ENCODE measurements around a stretch of chr1.

DNA sequence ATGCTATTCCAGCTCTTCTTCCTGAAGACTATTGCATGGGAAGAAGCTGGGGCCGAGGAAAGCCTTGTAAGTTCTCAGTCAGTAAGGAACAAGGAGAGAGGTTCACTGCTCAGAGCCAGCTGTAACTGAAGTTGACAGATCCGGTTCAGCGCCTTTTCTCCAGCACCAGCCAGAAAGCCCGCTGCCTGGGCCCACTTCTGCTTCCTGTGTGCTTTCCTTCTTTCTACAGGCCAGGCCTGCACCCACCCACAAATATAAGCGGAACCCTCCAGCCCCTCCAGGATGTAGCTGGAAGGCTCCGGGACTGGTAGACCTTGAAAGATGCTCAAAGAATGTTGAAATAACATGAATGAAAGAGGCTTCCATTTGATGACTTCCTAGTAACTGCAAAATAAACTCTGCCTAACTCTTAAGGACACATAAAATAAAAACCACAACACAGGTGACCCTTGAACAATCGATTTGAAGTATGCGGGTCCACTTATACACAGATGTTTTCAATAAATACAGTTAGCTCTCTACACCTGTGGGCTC lies 38.7 kb downstream of the PARP1 start:
- PRO-cap: no peak

DNA sequence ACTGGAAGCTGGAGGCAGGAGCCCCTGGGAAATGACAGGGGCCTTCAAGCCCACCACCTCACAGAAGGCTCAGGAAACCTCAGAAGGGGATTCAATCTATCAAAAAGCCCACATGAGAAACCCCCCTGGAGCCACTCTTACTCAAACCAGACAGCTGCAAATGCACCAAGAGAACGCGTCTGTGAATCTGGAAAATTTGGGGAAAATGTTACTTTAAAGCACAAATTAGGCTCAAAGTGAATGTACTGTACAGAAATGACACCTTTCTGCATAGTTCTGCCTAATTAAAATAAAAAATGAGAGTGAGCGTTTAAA lies 912 bp downstream of the PARP1 start:
- PRO-cap: no peak

GRCh38 chr1:226436743-226437534 lies 29.0 kb upstream of the PARP1 start:
- PRO-cap: no peak

DNA sequence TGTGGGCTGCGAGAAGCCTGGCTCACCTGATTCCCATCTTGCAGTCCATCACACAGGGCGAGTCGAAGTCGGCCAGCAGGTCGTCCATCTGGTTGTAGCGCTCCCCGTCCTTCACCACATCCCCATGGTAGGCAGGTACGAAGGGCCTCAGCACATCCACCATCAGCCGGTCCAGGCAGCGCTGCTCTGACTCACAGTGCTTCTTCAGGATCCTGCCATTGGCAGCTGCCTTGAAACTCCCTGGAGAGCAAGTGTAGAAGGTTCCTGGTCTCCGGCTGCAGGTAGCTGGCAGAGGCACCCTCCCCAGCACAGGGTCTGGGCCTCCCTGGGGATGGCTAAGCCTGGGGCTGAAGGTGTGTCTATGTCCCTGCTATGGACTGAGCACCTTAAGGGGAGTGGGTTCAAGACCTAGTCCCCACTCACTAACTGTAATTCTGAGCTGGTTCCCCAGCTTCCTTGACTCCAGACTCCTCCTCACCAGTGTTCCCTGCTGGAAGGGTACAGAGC lies 91.9 kb downstream of the ITPKB start:
- PRO-cap: no peak

DNA sequence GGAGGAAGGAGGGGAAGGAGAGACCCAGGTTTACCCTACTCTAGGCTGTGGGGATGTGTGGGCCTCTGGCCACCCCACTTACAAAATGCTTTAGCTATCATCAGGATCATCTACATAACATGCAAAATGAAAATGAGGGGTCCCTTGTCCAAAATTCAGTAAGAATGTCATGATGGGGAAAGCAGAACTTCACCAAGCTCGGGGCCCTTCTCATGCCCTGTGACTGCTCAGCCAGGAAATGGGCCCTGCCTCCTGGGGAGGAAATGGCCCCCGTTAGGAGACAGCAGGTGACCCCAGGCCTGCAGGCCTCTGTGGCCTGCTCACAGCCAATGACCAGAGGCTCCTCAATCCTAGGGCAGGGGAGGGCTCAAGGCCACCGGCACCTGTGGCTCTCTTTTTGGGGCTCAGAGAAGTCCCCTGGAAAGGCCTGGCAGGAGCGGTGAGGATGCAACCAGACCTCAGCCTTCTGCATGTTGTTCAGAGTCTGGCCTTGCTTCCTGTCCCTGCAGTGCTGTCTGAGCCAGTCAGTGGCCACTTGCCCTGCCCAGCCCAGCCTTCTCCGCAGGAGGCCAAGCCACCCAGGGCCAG lies 83.9 kb downstream of the ITPKB start:
- PRO-cap: no peak

DNA sequence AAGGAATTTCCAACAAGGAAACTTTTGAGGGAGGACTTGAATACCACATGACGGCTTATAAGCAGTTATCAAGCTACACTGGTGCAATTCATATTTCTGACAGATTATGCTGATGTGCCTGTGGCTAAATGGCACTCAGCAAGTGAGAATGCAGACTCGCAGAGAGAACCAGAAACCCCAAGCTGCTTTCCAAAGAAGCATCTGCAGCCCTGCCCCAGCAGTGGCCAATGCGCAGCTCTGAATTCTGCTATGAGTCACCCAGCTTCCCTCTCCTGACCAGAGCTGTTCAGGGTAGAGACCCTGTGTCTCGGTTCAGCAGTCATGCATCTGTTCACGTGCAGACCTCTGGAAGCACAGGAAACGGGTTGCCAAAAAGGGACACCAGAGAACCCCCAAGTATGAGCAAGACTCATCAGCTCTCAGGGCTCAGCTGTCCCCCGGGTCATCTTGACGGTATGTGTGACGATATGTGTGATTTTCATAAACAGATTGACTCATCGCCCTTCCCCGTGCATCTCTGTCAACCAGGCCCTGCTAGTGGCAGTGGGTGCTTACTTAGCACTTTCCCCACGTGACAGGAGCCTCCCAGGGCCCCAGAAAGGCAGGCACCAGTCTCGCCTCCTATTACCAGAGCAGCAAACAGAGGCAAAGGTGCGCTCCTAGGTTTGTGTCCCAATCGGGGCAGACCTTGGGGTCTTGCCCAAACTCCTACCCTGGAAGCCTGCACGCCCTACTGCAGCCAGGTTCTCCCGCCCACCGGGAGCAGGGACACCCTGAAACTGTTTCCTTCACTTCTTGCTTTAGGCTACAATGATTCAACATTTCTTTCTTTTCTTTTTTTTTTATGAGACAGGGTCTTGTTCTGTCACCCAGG lies 76.2 kb downstream of the ITPKB start:
- PRO-cap: no peak

- PRO-cap: no peak
Observed at GRCh38 chr1:226723647-226724872, 15.0 kb downstream of the ITPKB start.

DNA sequence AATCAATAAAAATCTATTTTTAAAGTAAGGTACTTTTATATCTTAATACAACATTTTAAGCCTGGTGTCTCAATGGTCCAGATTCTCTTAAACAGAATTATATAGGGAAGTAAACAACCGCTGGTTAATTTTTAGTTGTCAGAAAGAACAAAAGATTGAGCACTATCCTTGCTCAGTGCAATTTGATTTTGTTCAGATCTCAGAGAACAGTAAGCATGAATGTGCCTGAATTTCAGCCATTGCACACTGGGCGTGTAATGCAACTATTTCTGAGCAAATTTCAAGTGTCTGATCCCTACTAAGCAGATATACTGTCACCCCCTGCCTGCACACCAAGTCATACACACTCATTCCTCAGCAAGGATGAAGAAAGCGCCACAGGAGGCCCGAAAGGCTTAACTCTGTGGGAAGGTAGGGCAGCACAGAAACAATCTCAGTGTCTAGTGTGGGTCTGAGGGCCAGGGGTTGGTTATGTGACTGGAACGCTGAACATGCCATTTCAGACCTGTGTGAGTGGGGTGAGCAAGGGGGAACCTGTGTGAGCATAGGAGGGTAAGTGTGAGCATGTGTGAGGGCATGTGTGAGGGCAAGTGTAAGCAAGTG lies 6.4 kb downstream of the ITPKB start:
- PRO-cap: no peak

DNA sequence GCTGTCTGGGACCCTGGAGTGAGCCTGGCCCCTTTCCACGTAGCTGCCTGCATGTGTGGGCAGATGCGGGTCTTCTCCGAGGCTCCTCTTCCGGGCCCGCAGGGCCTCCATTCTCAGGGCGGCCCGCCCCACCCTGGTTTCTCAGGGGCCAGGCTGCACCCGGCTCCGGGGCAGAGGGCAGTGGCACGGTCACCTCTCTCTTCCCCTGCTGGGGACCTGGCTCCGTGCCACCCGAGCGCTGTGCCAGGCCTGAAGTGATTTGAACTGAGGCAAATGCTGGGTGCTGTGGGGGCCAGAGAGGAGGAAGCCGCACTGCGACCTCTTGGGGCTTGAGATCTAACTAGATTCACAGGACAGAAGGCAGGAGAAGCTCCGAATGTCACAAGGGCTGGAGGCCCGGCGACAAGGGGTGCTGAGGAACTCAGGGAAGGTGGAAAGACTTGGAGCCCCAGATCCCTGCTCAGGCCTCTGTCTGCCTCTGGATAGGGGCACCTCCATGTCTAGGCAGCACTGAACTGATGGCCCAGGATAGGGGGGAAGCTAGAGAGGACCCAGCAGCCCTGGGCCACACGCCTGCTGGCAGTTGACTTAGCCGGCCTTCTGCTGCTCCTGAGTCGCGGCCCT lies 40.7 kb downstream of the COQ8A start:
- PRO-cap: no peak

DNA sequence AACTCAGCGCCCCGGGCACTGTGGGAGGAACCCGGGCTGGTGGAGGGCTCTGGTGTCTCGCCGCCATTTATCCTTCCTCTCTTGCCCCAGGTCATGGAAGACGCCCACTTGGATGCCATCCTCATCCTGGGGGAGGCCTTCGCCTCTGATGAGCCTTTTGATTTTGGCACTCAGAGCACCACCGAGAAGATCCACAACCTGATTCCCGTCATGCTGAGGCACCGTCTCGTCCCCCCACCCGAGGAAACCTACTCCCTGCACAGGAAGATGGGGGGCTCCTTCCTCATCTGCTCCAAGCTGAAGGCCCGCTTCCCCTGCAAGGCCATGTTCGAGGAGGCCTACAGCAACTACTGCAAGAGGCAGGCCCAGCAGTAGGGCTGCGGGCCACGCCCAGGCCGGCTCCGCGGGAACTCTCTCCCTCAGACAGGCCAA lies 46.3 kb downstream of the COQ8A start:
- PRO-cap: no peak

DNA sequence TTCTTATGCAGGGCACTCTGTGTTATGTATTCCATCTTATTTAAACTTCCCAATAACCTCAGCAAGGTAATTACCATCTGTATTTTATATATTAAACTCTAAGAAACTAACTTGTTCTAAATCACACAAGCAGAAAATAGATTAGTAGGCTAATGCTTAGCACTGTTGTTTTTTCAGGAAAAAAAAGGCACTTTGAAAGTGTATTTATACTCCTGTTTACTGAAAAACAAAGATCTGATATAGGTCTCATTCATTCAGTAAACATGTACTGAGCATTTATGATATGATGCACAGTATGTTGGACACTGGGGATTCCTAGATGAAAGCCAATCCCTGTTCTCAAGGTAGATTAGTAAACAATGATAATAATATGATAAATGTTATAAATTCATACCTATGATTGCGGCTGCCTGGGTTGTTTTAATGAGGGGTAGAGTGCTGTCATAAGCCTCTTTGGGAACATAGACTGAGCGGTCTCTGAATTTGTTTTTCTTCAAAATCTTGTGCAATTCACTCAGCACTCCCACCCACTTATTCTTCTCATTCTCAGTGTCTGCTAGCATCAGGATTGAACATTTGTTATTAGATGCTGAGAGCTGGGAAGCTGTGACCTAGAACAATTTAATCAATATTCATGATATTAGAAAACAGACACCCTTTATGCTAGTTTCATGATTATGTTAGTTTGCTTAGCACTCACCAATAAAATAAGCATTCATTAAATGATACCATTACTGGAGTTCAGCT lies 91.0 kb downstream of the COQ8A start:
- PRO-cap: no peak

DNA sequence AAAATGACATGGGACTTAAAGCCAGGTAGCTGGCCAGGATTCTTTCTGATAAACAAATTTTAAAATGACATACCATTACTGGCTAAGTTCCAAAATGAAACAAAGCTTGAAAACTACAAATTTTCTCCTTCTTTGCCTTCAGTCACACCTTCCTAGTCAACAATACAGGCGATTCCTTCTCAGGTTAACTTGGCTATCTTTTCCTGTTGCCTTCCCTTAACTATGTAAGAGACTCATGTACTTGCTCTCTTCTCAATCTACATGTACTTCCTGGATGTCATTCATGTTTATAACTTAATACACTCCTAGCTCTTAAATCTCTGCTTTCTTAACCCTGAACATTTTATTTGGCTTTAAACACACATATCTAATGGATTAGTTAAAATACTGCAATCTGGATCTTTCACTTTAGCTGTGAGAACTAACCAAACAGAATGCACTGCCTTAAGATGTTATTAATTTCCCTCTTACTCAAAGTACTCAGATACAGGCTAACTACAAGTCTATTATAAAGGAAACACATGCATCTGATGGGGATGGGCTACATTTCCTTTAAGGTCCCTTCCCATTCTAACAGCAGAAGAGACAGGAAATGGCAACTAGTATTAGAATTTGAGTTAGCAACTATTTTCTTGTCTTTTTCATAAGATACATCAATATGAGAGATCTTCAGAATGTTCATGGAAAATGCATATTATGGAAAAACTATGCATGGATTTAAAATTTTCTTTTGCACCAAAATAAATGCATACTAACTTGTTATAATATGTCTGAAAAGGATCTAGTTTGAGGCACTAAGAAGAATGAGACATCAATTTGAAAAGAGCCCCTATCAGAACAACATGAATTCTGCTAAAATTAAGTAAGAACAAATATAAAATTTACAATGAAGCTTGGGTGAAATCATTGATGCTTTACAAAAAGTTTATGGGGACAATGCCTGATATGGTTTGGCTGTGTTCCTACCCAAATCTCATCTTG lies 97.3 kb downstream of the COQ8A start:
- PRO-cap: no peak

GRCh38 chr1:227787801-227789076 lies 27.2 kb upstream of the PRSS38 start:
- PRO-cap: unidirectional peak, minus-strand start at chr1:227788028; unidirectional peak, plus-strand start at chr1:227788544

DNA sequence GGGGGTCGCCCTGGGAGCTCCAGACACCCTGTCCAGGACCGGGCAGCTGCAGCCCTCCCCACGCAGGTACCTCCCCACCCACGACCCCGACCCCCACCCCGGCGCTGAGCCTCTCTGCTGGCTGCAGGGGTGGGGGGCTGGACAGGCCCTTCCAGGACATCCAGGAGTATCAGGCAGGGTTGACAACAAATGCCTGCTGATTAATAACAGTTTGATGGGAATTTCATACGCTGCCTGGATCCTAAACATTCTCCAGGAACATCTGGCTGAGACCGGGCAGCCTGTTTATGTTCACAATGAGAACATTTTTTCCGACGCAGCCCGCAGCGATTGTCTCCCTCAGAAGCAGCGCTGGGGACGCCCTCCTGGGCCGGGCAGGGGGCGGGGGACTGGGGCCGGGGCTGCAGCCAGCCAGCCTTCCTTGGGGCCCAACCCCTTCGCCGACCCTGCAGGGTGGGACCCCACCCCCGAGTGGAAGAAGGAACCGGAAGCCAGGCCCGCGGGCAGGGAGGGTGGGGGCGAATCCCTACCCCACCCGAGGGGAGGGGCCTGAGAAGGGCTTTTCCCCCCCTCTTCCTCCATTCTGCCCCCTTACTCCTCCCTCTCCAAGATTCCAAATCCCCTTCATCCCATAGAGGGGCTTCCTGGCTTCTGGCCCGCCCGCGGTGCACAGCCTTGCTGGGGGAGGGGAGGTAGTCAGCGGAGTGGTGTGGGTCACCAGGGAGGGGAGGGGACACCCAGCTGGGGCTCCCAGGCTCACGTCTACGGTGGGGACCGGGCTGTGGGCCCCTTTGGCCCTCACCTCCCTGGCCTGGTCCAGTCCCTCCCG lies 60.7 kb downstream of the WNT9A start:
- PRO-cap: bidirectional peak, plus-strand start at position 591 of the sequence, minus-strand start at position 473 of the sequence

DNA sequence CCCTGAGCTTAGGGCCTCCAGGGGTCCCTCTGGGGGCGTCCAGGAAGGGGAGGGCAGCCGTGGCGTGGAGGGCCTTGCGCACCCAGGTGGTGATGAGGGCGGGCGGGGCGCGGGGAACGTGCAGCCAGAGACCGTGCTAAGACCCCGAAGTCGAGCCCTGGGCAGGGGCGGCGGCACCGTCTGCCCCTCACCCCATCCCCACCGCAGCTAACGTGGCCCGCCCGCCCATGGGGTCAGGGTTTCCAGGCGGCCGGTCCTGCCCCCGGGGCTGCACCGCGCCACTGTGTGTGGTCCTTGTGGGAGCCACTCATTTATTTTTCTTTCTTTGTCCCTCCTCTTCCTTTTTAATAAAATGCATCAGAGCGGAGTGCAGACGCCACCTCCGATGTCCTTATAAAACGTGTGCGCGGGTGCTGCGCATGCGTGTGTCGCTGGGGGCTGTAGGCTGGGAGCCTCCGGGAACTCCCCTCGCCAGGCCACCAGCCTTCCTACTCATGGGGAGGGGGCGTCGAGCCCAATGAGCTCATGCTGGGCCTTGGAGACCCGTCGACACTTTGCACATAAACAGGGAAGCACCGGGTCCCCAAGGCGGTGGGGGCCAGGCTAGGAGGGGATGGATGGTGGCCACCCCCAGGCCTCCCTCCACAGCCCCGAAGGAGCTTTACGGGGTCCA lies 60.0 kb downstream of the WNT9A start:
- PRO-cap: bidirectional peak, plus-strand start at position 420 of the sequence, minus-strand start at position 209 of the sequence

DNA sequence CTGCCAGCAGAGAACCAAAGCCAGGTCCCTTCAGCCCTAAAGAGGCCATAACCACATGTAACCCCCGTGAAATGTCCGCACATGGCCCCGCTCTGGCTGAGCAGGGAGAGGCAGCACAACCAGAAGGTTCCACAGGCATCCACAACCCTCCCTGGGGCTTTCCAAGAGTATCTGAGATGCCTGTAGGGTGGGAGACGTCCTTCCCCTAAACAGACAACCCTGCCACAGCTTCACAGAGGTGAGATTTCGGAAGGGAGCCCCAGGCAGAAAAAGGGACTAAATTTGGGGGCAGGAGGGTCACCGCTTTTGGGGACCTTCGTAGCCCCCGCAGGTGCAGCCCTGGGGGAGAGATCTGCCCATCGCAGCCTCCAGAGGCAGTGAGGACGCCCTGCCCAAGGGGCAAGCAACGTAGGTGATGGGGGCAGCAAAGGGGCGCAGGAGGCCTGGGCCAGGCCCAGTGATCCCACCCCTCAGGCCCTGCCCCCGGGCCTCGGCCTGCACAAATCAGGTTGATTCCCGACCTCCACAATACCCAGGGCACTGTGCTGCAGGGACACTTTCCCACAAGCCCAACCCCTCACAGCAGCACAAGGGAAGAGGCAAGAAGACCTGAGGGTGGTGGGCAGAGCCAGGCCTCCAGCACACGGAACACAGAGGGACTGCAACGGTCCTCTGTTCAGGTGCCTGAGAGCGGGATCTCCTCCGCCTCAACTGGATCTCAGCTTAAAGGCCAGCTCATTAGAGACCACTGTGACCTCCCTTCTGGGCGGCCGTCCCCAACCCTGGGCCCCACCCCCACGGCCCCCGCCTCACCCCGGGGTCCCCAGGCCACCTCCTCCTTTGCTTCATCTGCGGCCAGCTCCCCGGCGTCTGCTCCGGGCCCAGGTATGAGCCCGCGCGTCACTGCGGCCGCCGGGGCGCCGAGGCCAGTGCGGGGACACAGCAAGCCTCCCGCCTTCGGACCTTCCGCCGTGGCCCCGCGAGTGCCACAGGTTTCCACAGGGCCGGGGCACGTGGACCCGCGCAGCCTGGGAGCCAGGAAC lies 925 bp upstream of the ARF1 start:
- PRO-cap: no peak

DNA sequence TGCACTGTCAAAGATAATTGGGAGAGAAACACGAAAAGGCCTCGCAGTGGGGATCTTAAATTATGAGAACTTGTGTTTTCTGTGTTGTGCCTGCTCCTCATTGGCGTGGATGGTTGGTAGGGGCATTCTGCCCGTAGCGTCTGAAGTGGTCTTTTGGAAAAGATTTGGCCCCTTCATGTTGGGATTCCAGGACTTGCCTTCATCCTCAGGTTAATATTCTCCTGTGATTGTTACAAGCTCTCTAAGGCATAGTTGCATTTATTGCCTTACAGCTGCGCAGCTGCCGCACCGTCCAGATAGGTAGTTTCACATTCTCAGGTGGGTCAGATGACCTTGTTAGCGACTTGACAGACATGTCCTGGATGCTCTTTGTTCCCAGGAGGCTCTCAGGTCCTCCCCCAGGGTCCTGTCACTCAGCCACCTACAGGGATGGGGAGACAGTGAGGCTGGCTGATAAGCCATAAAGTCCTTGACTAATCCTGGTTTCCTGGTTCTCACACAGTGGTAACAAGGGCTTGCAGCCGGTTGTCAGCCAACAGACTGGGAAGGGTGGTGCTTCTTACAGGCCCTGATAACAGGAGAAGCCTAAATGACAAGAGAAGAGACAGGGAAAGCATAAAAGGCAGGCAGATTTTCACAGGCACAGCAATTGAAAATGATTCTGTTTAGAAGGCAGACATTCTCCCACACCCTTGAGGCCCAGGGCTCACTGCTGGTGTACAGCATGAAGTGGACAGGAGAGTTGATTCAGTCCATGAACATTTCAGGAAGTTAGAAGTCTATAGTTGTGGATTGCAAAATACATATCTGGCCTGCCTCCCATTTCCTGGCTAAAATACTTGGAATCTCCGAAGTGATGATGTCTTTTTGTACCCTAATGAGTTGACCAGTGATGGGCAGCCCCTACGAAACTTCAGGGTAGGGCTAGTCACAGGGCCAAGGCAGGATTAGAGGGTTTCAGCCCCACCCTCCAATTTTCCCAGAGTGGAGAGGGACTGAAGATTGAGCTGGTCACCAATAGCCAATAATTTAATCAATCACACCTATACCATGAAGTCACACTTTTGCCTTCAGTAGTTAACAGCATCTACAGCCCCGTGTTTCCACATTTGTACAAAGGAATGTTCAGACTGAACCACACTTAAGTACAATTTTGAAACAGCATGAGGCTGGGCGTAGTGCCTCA lies 3.0 kb downstream of the ARF1 start:
- PRO-cap: no peak

DNA sequence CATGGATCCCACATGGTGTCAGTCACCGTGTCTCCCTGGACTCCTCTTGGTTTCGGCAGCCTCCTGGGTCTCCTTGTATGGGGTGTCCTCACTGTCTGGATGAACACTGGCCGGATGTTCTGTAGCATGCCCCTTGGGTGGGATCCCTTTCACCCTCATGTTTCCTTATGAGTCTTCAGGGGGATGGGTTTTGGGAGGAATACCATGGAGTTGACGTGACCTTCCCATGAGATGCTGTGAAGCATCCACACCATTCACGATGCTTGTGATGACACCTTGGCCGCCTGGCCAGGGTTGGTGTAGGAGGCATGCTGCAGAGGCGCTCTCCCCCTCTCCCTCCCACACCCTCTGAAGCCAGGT lies 4.4 kb downstream of the GJC2 start:
- PRO-cap: no peak

DNA sequence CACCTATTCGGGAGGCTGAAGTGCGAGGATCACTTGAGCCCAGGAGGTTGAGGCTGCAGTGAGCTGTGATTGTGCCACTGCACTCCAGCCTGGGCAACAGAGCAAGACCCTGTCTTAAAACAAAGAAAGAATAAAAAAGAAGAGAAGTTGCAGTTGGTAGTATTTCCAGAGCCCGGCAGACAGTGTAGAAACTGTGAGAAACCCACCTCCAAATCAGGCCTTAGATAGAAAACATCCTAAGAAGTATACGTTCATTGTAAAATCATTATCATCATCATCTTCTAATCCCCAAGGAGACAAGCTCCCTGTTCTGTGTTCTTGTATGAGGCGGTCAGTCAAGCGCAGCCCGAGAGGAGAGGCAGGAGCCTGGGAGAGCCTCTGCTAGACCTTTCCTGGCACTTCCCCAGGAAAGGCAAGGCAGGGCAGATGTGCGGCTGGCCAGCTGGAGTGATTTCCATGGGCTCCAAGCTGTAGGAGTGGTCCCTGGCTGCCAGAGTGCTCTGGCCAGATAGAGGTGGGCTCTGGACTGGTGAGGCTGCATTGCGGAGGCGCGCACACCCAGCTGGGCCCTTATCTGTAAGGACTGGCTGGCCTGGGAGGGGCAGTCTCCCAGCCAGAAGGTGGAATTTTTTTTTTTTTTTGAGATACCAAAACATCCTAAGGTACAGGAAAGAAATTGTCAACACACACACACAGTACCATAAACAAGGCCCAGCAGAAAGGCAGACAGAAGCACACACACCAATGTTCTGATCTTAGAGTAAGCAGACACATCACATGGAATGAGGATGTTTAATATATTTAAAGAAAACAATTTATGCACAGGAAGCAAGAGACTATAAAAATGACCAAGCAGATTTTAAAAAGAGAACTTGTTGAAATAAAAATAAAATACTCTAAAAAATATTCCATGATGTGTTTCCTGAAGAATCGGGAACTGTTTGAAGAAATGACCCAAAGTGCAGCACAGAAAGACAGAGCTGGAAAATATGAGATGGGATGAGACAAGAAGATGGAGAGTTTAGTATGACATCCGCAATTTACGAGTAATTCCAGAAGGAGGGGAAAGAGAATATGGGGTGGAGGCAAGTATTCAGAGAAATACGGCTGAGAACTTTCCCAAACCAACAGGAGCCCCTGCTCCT lies 13.2 kb downstream of the IBA57 start:
- PRO-cap: no peak

DNA sequence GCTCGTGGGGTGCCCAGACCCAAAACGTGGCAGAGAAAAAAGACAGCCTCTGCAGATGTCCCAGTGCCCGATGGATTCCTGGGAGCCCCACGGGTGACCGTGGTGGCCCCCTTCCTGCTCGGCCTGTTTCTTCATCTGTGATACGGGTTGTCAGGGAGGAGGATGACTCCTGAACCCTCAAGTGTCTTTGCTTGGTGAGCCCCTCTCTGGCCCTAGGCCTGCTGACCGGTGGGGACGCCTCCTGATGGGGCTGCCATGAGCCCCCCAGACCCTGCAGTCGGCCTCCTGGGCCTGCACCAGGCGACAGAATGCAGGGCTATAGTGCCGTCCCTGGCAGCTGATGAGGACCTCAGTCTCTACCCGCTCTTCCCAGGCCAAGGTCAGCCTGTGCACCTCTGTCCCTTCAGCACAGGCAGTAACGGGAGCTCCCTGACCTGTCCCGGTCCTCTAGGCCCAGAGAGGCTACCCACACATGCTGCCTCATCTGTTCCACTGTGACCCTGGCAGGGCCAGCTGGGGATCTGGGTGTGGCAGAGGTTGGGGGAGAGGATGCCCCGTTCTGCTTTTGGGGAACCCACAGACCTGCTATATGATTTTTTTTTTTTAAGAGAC lies 1.3 kb downstream of the OBSCN start:
- PRO-cap: no peak

All from left cardiac atrium (tissue), 1 donor.